ENCODE measurements around a stretch of chr12.

DNA sequence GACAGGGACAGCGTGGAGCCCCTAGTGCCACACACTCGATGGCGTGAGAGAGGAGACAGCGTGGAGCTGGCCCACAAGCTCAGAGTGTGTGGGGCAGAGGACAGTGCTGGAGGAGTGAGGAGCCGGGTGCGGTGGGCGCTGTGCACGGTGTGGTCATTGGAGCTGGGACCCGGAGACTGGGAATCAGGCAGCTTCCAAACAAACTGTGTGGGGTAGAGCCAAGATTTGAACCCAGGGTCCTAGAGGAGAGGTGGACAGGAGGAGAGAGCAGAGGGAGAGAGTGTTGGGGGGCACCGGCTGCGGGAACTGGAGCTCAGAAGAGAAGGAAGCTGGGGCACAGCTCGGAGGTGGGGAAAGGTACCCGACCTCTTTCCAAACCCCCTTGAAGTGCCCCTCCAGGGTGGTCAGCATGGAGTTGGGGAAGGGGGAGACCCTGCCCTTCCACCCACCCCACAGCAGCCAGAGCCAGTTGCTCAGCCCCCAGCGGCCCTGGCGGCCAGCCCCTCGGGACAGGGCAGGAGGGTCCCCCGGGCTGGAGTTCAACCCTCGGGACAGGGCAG, 91.0 kb downstream of the NOC4L start:
- RRBS: no CpG with 5 or more reads among the region's 18 CpGs

DNA sequence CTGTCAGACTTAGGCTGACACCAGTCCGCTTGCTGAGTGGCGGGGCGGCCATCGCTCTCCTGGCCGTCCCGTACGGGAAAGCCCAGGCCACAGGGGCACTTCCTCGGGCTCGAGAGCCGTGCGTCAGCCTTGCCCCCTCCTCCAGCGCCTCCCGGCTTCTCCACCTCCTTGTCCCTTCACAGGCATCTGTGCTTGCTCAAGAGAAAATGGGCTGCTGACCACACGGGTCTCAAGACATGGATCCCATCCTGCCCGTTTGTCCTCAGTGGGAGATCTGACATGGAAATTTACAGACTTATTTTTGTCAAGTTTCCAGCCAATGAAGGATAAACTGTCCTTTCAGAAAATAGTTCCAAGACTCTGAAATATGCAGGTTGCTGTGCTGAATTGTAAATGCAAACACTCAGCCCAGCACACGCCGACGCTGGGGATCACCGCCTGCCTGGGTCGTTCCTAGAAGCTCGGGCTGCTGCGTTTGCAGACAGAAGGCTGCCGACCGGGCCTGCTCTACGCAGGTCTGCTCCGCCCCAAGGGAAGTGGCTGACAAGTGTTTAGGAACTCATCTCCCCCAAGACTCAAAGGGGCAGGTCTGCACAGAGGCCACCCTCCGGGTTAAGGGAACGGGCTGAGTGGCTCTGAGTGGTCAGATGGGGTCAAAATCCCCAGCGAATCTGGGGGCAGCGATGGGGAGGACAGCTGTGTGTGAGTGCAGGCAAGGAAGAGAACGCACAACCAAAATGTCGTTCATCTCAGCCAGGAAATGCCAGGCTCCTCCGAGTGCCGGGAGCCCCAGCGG, 6.3 kb downstream of the GALNT9 start:
- RRBS: 12% methylated on average over 4 of the region's 35 CpGs

DNA sequence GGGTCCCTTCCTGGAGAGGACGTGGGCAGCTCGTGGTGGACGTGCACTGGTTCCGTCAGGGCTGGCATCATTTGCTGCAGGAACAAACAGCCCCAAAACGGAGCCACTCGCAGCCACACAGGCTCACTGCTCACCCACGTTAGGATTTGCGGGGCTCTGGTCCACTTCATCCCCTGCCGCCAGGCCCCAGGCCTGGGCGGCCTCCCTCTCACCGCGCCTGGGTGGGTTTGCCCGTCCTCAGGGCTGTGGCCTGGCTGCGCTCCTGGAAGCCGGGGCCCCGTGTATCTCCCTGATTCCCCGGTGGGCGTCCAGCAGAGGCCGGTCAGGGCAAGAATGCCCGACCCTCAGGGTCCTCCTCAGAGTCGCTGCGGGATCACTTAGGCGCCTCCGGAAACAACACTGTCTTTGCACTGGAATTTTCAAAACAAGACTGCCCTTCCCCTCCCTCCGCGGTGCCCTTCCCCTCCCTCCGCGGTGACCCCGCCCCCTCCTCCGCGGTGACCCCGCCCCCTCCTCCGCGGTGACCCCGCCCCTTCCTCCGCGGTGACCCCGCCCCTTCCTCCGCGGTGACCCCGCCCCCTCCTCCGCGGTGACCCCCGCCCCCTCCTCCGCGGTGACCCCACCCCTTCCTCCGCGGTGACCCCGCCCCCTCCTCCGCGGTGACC, 15.6 kb upstream of the FBRSL1 start:
- RRBS: 96% methylated on average over 6 of the region's 51 CpGs

DNA sequence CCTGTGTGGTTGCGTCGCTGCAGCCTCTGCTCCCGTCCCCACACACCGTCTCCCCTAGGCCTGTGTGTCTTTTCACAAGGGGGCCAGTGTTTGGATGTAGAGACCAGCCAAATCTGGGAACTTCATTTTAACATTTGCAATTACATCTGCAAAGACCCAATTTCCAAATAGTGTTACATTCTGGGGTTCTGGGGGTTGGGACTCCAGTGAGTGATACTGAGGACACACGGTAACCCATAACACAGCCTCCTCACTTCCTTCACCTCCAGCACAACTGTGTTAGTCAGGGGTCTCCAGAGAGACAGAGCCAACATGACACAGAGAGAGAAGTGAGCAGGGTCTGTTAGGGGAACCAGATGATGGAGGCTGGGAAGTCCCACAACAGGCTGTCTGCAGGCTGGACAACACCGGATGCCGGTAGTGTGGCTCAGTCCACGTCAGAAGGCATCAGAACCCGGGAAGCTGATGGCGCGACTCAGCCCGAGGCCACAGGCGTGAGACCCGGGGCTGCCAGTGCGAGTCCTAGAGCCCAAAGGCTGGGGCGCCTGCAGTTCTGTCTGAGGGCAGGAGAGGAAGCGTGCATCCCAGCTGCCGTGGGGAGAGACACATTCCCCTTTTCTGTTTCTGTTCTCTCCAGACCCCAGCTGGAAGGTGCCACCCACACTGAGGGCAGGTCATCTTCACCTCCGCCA, 8.2 kb upstream of the FBRSL1 start:
- RRBS: 15% methylated on average over 6 of the region's 19 CpGs

- RRBS: no CpG with 5 or more reads among the region's 11 CpGs
Observed at GRCh38 chr12:132487384-132487768, 2.6 kb upstream of the FBRSL1 start.

- RRBS: 2% methylated on average over 48 of the region's 99 CpGs
Observed at GRCh38 chr12:132490400-132490954, 526 bp downstream of the FBRSL1 start.

DNA sequence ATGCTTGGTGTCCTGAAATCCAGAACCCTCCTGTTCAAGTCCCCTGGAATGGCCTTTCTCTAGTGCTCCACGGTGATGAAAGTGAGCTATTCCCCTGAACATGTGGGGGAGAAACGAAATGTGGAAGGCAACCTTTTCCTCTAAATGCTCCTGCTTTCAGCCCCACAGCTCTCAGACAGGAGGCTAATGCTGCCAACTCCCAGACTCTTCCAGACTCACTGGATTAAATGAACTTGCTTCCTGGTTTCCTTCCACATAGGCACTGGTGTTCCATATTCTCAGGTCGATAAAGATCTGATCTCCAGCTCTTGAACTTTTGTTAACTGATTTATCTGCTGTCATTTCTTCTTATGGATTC, 2.4 kb upstream of the PGAM5 start:
- RRBS: no CpG with 5 or more reads among the region's 3 CpGs

DNA sequence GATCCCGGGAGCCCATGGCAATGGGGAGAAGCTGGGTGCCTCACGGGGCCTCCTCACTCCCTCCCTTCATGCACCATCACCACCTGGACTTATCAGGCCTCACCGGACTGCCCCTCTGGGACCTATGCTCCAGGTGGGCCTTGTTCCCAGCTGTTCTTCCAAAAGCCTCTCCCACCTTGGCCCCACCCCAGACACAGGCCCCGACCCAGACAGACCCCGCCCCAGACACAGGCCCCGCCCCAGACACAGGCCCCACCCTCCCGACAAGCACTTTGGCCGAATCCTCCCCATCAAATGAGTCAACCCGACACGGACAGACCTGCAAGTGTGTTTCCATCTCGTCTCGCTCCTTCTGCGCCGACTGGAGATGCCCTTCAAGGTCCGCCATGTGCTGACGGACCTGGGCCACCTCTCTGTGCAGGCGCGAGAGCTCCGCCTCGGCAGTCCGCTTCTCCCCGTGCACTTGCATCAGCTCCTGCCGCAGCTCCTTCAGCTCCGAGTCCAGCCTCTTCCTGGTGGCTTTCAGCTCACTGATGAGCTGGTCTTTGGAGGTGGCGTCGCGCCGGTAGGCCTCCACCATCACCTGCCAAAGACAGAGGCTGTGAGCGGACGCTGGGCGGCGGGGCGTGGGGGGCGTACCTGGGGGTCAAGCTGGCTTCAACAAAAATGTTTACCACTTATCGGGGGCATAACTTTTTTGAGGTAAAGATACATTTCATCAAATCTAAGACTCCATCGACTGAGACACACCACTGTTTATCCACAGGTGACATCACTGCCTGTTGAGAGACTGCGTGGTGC, 27.3 kb upstream of the ANKLE2 start:
- RRBS: 82% methylated on average over 2 of the region's 37 CpGs